ENCODE measurements around the gene FAM8A1.

- RRBS, 2 experiments = no CpG with 5 or more reads among the region's 15 CpGs
Measured at GRCh38 chr6:15523900-15524466, 138.8 kb downstream of the DTNBP1 start.

DNA sequence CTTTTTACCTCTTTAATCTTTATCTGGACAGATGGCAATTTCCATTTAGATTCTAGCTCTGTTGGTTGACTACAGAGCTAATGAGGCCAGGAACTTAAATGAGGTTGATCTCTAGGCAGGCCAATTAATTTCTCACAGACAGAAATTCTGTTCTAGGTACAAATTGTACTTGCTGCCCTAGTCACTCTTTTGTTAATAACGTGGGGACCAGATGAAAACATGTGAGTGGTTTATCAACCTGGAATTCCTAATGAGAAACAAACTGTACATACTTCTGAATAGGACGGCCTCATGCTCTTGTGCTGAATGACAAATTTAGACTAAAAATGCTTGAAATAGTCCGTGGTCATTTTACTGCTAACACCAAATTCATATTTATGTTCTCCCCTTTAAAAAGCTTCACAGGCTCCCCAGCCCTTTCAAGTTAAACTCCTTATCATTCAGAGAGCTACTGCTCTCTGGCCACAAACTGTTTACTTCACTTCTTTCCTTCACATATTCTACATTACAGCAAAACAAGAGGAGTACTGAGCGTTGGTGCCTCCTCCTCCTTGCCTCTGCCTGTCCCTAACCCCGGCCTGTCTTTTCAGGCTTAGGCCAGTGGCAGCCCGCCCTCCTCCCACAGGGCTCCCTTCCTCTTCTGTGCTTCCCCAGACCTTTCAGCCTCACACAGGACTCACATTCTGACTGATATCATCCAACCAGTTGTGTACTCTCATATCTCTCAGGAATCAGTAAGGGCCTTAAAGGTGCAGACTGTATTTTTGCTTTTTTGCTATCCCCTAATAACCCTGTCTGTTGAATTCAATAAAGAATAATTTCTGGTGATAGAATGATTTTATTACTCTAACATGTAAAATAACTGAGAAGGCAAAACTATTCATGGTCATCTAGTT is 41.3 kb downstream of the DTNBP1 start:
- RRBS, 2 experiments = no CpG with 5 or more reads among the region's 6 CpGs

DNA sequence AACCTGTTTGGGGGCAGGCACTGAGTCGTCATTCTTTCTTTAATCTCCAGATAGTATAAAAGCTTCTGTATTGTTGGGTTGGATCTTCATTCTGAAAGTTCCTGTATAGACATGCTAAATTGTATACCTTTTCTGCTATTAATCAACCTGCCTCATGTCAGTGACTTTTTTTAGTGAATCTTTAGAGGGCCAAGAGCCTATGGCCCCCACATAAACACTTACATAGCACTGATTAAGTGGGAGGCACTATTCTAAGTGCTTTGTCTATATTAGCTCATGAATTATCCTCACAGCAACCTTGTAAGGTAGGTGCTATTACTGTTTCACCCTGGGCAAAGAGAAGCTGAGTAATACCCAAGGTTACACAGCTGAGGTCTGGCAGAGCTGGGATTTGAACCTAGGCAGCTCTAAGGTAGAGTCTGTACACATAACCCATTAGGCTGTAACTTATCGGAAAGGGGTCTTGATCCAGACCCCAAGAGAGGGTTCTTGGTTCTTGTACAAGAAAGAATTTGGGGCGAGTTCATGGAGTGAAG is 232.4 kb upstream of the DTNBP1 start:
- RRBS, 2 experiments = no CpG with 5 or more reads among the region's 3 CpGs

DNA sequence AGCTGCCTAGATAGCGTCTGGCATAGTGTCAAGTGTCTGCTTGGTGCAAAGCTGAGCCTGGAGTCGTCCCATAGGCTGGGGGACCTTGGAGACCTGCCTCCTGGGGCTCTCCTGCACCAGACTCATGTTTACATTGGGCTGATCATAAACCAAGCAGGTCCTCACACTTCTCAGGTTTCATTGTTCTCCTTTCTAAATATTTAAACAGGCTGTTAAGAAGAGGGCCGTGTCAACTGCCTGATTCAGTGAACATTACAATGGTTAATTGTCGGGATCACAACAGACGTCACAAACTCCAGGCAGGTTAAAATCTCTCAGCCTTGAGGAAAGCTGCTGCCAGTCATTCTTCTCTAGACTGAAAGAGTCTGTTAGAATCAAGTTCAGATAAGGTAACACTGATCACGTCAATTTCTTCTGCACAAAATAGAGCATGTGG is 179.5 kb upstream of the MYLIP start:
- RRBS, 2 experiments = no CpG with 5 or more reads among the region's 6 CpGs

DNA sequence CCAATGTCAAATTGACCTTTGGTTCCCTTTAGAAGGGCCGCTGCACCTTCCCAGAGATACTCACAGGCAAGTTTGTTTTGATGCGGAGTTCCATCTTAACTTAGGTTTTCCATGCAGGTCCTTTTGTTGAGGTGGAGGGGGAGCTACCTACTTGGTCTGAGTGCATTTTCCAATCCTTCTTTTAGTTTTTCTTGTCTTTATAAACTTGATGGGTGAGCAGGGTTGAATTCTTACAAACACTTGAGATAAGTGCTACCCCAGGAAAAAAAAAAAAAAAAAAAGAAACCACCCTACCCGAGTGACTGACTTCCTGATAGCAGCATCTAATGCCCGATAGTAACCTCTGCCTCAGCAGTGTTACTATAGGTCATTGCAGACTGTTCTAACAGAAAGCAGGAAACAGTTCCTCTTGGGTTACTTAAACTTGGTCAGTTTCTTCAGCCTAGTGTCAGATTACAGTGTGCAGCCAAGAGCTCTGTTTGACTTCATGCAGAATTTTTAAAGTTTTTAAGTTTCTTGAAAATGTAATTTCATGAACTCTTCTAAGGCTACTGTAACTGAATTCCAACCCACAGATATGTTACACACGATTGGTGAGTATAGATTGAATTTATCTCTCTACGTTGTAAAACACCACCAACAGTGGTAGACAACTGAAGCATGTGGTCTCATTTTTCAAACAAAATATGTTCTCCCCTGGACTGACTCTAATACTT is 2.0 kb downstream of the MYLIP start:
- RRBS, 2 experiments = no CpG with 5 or more reads among the region's 6 CpGs

DNA sequence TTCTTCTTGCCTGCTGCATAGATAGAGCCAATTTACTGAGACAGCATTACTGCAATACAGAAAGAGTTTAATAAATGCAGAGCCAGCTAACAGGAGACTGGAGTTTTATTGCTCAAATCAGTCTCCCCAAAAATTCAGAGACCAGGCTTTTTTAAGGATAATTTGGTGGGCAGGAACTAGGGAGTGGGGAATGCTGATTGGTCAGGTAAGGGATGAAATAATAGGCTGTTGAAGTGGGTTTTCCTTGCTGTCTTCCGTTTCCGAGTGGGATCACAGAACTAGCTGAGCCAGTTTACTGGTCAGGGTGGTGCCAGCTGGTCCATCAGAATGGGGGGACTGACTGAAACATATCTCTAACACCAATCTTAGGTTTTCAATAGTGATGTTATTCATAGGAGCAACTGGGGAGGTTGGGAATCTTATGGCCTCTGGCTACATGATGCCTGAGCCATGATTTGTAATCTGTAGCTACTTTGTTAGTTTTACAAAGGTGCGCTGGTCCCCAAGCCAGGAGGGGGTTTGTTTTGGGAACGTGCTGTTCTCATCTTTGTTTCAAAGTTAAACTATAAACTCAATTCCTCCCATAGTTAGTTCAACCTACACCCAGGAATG is 2.7 kb upstream of the GMPR start:
- RRBS, 2 experiments = no CpG with 5 or more reads among the region's 4 CpGs

- RRBS, 2 experiments = no CpG with 5 or more reads among the region's 14 CpGs
Measured at GRCh38 chr6:16244481-16245499, 6.4 kb downstream of the GMPR start.

DNA sequence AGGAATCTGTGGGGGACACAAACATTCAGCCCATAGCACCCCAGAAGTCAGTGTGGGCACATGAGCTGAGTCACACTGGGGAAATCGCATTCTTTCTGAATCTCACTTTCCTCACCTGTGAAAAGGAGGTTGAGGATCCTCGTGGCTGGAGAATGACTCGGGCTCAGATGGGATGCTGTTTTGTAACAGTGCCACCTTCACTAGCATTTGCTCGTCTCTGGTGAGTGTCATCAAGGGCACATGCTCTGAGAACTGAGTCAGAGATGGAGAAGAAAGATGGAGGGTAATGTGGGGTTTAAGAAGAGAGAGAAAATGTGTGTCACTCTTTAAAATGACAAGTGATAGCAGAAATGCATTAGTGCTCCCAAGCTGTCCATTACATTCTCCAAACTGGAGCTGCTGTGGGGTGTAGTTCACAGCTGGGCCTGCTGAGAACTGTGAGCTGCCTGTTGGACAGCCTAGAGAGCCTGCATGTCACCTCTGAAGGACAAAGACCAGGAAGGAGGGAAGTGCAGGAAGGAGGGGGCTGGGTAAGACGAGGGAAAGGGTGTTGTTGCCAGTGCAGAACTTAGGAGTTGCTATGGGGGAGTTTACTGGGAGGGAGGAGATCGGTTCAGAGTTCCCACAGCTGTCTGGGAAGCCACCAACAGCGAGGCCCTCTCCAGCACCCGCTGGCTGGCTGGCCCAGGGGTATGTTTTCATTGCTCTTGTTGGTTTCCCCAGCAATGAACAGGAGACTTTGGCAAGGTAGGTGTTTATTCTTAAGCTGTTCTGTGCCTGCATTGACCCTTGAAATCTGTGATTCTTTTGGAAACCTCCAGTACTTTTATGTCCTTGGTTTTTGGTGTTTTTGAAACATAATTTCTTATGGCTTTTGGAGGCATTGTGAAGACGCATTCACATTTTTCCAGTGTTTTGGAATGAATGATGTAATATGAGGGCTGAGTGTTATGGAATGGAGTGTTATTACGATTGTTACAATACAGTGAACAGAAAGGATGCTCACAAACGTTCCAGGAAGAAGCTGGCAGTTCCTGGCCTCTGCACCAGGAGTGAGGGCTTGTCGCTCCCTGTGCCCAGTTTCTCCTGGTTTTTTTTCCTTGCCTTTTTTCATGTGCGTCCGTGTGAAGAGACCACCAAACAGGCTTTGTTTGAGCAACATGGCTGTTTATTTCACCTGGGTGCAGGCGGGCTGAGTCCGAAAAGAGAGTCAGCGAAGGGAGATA is 19.9 kb downstream of the GMPR start:
- RRBS, 2 experiments = no CpG with 5 or more reads among the region's 17 CpGs

- RRBS, 2 experiments = no CpG with 5 or more reads among the region's 6 CpGs
Measured at GRCh38 chr6:16416660-16417079, 178.3 kb downstream of the GMPR start.

GRCh38 chr6:16544000-16544574 is 217.2 kb downstream of the ATXN1 start:
- RRBS, 2 experiments = no CpG with 5 or more reads among the region's 11 CpGs

GRCh38 chr6:16646508-16647193 is 114.6 kb downstream of the ATXN1 start:
- RRBS, 2 experiments = no CpG with 5 or more reads among the region's 10 CpGs

DNA sequence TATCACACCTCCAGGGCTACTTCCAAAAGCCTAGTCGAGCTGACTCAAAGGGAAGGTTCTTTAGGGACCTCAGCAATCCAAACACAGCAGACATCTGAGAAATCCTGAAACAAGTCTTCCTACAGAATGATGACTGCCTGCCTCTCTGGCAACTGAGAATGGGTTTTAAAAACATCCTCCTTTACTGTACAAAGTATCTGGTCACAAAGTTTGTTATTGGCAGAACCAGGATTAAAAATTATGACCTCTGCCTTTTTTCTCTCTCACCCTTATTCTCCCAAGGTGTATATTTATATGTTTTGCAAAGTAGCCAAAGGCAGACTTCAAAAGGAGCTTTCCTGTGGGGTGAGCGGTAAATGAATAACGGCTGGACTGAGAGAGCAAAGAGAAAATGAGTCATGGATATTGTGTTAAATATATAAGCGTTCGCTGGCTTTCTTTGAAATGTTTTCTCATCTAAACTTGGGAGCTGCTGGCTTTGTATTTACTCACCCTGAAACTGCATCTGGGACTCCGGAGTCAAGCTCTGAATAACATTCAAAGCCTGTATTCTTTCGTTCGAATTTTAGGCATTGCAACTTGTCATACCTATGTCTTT is 32.2 kb downstream of the ATXN1 start:
- RRBS, 2 experiments = no CpG with 5 or more reads among the region's 8 CpGs

DNA sequence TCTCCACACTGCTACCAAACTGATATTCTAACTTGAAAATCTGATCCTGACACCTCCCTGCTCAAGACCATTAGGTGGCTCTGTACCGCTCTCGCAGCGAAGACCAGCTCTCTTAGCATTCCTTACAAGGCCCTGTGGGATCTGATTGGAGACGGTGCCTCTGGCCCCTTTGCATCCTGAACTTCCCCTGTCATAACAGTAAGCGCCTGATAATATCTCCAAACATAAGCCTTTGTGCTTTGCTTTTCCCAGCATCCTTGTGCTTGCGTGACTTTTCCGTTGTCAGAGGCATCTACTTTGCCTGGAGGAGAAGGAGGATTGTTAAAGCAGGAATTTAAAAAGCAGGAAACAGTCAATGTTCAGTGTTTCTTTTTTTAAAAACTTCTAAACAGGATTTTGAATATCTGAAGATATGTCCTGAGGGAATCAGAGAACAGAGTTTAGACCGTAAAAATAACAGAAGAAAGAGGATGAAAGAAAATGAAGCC is 89.3 kb upstream of the STMND1 start:
- RRBS, 2 experiments = no CpG with 5 or more reads among the region's 8 CpGs

- RRBS, 2 experiments = no CpG with 5 or more reads among the region's 9 CpGs
Measured at GRCh38 chr6:17202404-17203133, 78.6 kb upstream of the RBM24 start.

DNA sequence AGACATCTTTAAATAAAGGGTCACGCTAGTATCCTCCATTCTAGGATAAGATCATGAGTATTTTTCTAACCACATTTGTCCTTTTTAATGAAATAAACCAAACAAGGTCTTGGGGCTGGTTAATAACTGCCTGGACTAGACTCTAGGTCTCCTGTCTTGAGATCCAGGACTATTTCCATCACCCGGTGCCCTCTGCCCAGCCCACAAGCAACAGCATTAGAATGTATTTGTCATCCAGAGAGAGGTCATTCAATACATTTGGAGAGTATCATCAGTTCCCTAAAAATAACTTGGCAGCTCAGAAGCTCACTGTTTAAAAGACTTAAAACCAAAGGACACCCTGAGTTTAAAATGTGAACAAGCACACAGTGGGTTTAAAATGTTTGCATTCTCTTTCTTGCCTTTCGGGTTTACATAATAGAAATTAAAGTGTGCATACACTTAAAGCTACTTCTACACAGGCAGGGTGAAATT is 4.4 kb upstream of the RBM24 start:
- RRBS, 2 experiments = no CpG with 5 or more reads among the region's 3 CpGs

DNA sequence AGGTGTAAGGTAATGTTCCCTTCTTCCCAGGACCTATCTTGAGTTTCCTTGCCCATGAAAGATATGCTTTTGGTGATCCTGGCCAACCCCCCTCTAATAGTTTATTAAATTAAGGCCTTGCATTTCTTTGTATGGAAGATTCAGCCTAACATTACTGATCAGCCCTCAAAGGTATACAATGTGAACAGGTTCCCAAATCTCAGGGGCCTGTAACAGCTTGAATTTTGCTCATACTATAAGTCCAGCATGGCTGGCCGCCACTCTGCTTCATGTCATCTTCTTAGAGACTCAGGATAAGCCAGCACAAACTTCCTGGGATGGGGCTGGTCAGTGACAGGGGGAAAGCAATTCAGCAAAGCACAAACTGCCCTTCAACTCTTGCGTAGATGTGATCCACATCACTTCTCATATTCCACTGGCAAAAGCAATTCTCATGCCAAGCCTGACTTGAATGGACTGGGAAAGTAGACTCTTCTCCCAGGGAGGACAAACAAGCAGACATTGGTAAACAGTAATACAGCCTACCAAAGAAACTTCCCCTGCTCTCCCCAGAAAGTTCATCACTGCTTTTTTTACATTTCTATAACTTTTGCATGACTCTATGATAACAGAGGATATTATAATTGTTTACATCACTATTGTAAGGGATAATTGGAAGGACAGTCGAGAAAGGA is 37.2 kb downstream of the RBM24 start:
- RRBS, 2 experiments = no CpG with 5 or more reads among the region's 3 CpGs

GRCh38 chr6:17484200-17484516 is 90.8 kb downstream of the CAP2 start:
- RRBS, 2 experiments = no CpG with 5 or more reads among the region's 6 CpGs

DNA sequence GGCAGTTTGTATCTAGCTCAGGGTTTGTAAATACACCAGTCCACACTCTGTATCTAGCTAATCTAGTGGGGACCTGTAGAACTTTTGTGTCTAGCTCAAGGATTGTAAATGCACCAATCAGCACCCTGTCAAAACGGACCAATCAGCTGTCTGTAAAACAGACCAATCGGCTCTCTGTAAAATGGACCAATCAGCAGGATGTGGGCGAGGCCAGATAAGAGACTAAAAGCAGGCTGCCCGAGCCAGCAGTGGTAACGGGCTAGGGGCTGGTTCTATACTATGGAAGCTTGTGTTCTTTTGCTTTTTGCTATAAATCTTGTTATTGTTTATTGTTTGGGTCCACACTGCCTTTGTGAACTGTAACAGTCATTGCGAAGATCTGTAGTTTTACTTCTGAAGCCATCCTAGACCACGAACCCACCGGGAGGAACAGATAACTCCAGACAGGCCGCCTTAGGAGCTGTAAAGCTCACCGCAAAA is 18.8 kb upstream of the FAM8A1 start:
- RRBS, 2 experiments = no CpG with 5 or more reads among the region's 10 CpGs

DNA sequence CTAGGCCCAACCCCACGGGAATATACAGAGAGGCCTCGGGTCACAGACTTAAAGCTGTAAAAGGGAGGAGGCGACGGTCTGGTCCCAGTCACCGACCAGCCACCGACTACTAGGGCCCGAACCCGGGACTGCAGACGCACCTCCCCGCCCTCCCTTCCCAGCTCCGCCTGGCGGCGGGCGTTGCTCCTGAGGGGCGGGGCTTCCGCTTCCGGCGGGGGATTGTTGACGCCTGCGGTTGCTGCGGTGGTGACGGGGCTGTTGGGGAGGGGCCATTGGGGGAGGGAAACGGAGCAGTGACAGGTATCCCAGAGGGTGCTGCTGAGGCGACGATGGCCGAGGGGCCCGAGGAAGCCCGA is at the start of gene FAM8A1:
FAM8A1 (plus strand) TSS at position 222 of the 356 bp plus-strand sequence.
- RRBS, 2 experiments = under 1 to 5% methylated on average over 14 of the region's 28 CpGs

Data from Panc1 (cell line).